Measurements from ENCODE around the gene RBX1.

- RRBS: no CpG with 5 or more reads among the region's 2 CpGs
CAGE:
- cytosol, long polyA plus RNA: no peak
- long polyA plus RNA: no peak
- nucleus, long polyA plus RNA: no peak
Observed at GRCh38 chr22:40345454-40345619, 963 bp upstream of the ADSL start.

GRCh38 chr22:40411851-40412290 is 41.5 kb downstream of the SGSM3 start:
- RRBS: no CpG with 5 or more reads among the region's 4 CpGs
CAGE:
- cytosol, long polyA plus RNA: no peak
- long polyA plus RNA: no peak
- nucleus, long polyA plus RNA: no peak

- RRBS: no CpG with 5 or more reads among the region's 5 CpGs
CAGE:
- cytosol, long polyA plus RNA: no peak
- long polyA plus RNA: no peak
- nucleus, long polyA plus RNA: no peak
Observed at GRCh38 chr22:40414639-40415195, 44.3 kb downstream of the SGSM3 start.

GRCh38 chr22:40552093-40552344 is 84.5 kb downstream of the MRTFA start:
- RRBS: no CpG with 5 or more reads among the region's 8 CpGs
CAGE:
- cytosol, long polyA plus RNA: no peak
- long polyA plus RNA: no peak
- nucleus, long polyA plus RNA: no peak

DNA sequence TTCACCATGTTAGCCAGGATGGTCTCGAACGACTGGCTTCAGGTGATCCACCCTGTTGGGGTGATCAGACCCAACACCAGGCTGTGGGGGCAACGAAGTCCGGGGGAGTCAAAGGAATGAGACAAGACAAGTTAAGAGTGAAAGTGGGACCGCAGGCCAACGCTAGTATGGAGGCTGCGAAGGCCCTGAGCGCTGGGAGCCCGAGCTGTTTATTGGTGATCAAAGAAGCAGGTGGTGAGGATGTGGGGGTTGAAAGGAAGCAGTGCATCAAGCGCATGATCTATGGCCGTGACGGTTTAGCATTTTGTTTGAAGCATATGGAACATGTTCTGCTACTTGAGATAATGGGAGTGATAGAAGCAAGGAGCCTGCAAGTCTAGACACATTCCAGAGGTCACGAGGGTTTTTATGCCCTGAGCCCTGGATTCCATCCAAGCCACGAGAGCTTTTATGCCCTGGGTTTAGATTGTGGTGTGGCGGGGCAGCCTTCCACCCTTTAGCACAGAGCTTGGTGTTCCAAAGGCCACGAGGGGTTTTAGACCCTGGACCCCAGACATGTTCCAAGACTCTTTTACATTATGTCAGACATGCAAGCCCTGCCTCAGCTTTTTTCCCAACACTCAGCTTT is 49.5 kb downstream of the MCHR1 start:
- RRBS: no CpG with 5 or more reads among the region's 16 CpGs
CAGE:
- cytosol, long polyA plus RNA: no peak
- long polyA plus RNA: no peak
- nucleus, long polyA plus RNA: no peak

- RRBS: no CpG with 5 or more reads among the region's 14 CpGs
CAGE:
- cytosol, long polyA plus RNA: no peak
- long polyA plus RNA: no peak
- nucleus, long polyA plus RNA: no peak
Observed at GRCh38 chr22:40854835-40855515, 1.5 kb downstream of the ST13 start.

DNA sequence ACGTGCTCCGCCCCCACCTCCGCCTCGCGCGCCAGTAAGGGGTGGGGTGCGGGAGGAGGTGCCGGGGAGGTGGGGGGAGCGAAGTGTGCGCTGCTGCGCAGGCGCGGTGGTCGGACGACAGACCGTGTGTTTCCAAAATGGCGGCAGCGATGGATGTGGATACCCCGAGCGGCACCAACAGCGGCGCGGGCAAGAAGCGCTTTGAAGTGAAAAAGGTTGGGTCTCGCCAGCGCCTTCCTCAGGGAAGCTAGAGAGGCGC is at the start of gene RBX1:
Gene RBX1, plus strand, starts transcription at position 117 of the 259 bp plus-strand sequence.
- RRBS: no CpG with 5 or more reads among the region's 27 CpGs
CAGE:
- cytosol, long polyA plus RNA: start-site peak on the plus strand centred at position 124 of the sequence, 24 bp wide, 1,085 and 1,702 reads in 2 replicates
- long polyA plus RNA: start-site peak on the plus strand centred at position 117 of the sequence, 38 bp wide, 1,597 and 1,877 reads in 2 replicates
- nucleus, long polyA plus RNA: start-site peak on the plus strand centred at position 123 of the sequence, 14 bp wide, 191 and 1,066 reads in 2 replicates

- RRBS: no CpG with 5 or more reads among the region's 11 CpGs
CAGE:
- cytosol, long polyA plus RNA: no peak
- long polyA plus RNA: no peak
- nucleus, long polyA plus RNA: no peak
Observed at GRCh38 chr22:41106901-41107305, 14.5 kb downstream of the EP300 start.

DNA sequence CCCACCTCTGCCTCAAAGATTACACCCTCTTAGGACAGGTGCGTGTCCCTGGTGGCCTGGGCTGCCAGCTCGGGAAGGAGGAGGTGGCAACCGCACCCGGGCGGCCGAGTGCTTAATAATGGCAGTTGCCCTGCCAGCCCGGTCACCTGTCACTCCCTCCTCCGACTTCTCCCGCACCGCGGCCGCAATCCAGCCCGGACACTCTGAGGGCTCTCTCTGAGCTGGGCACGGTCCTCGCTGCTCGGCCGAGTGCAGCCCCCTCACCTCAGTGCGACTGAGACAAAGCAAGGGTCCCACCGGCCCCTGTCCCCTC is 8.2 kb upstream of the L3MBTL2 start:
- RRBS: 4% methylated on average over 10 of the region's 19 CpGs
CAGE:
- cytosol, long polyA plus RNA: no peak
- long polyA plus RNA: no peak
- nucleus, long polyA plus RNA: no peak

- RRBS: no CpG with 5 or more reads among the region's 20 CpGs
CAGE:
- cytosol, long polyA plus RNA: no peak
- long polyA plus RNA: no peak
- nucleus, long polyA plus RNA: no peak
Observed at GRCh38 chr22:41260687-41261520, 20.2 kb upstream of the CHADL start.

GRCh38 chr22:41380844-41381340 is 850 bp upstream of the TEF start:
- RRBS: no CpG with 5 or more reads among the region's 27 CpGs
CAGE:
- cytosol, long polyA plus RNA: no peak
- long polyA plus RNA: no peak
- nucleus, long polyA plus RNA: no peak

GRCh38 chr22:41393747-41394278 is 12.1 kb downstream of the TEF start:
- RRBS: no CpG with 5 or more reads among the region's 11 CpGs
CAGE:
- cytosol, long polyA plus RNA: no peak
- long polyA plus RNA: no peak
- nucleus, long polyA plus RNA: no peak

GRCh38 chr22:41434396-41435607 is 11.8 kb downstream of the TOB2 start:
- RRBS: no CpG with 5 or more reads among the region's 8 CpGs
CAGE:
- cytosol, long polyA plus RNA: no peak
- long polyA plus RNA: no peak
- nucleus, long polyA plus RNA: no peak

GRCh38 chr22:41560042-41560678 is 650 bp upstream of the CSDC2 start:
- RRBS: no CpG with 5 or more reads among the region's 12 CpGs
CAGE:
- cytosol, long polyA plus RNA: no peak
- long polyA plus RNA: no peak
- nucleus, long polyA plus RNA: no peak

DNA sequence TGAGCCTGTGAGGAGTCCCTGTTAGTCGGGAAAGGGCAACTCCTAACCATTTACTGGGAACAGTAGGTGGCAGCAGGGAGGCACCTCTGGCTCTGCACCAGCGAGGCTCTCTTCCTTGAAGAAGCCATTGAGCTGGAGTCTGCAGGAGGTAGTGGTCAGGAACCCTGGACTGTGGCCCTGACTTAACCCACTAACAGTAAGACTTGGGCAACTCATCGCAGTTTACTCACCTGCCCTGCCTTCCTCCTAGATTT is 47.3 kb downstream of the MEI1 start:
- RRBS: no CpG with 5 or more reads among the region's 3 CpGs
CAGE:
- cytosol, long polyA plus RNA: no peak
- long polyA plus RNA: no peak
- nucleus, long polyA plus RNA: no peak

- RRBS: no CpG with 5 or more reads among the region's 7 CpGs
CAGE:
- cytosol, long polyA plus RNA: no peak
- long polyA plus RNA: no peak
- nucleus, long polyA plus RNA: no peak
Observed at GRCh38 chr22:41835987-41837128, 3.5 kb downstream of the SREBF2 start.

GRCh38 chr22:41857481-41858114 is 24.7 kb downstream of the SREBF2 start:
- RRBS: no CpG with 5 or more reads among the region's 5 CpGs
CAGE:
- cytosol, long polyA plus RNA: no peak
- long polyA plus RNA: no peak
- nucleus, long polyA plus RNA: no peak

DNA sequence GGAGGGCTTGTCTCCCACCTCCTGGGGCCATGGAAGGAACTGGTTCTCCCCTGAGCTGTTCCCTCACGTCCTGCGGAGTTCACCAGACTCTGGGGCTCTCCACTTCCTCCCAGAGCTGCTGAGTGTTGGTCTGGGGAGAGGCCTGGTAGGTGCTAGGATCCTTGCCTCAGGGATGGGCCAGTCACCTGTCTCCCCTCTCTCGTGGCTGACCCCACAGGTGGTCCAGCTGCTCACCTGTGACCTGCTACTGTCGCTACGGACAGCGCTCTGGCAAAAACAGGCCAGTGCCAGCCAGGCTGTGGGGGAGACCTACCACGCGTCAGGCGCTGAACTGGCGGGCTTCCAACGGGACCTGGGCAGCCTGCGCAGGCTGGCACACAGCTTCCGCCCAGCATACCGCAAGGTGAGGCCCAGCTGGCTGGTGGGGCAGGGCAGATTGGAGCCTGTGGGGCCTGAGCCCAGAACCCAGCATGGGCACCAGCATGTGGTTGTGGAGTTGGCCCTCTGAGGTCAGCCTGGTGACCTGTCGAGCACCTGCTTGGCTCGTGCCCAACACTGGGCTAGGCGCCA is 12.0 kb downstream of the SHISA8 start:
- RRBS: no CpG with 5 or more reads among the region's 17 CpGs
CAGE:
- cytosol, long polyA plus RNA: no peak
- long polyA plus RNA: no peak
- nucleus, long polyA plus RNA: no peak

DNA sequence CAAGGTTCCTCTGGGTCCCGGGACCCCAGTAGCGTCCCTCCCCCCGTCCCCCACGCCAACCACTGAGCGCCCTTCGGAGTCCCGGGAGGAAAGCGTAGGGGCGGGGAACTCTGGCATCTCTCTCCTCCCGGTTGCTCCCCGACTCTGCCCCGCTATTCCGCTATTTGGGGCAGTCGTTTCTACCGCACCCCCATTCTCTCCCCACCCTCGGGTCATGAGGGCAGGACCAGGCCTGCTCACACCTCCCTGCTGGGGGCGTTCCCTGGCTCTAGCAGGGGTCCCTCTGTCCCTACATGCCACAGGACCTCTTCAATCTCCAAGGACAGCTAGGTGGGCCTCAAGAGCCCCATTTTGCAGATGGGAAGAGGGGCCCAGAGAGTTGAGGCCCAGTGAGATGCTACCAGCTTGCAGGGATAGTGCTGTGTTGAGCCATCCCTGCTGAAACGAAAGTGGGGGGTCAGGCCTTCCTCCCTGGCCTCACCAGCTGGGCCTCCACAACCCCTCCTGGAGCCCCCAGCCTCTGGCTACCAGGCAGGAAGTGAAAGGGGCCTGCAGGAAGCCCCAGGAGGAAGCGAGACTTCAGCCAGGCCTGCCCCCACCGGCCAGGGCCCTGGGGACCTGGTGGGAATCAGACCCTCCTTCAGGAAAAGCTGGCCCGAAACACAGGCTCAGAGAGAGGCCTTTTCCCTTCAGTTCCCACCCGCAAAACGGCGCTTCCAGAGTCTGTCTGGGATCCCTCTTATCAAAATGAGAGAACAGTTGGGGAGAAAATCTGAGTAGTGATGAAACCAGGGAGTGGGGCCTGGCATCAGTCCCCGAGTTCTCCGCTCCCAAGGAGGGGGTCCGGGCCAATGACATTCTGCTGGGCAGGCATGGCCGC is 5.6 kb upstream of the SHISA8 start:
- RRBS: 96% methylated on average over 9 of the region's 28 CpGs
CAGE:
- cytosol, long polyA plus RNA: no peak
- long polyA plus RNA: no peak
- nucleus, long polyA plus RNA: no peak

DNA sequence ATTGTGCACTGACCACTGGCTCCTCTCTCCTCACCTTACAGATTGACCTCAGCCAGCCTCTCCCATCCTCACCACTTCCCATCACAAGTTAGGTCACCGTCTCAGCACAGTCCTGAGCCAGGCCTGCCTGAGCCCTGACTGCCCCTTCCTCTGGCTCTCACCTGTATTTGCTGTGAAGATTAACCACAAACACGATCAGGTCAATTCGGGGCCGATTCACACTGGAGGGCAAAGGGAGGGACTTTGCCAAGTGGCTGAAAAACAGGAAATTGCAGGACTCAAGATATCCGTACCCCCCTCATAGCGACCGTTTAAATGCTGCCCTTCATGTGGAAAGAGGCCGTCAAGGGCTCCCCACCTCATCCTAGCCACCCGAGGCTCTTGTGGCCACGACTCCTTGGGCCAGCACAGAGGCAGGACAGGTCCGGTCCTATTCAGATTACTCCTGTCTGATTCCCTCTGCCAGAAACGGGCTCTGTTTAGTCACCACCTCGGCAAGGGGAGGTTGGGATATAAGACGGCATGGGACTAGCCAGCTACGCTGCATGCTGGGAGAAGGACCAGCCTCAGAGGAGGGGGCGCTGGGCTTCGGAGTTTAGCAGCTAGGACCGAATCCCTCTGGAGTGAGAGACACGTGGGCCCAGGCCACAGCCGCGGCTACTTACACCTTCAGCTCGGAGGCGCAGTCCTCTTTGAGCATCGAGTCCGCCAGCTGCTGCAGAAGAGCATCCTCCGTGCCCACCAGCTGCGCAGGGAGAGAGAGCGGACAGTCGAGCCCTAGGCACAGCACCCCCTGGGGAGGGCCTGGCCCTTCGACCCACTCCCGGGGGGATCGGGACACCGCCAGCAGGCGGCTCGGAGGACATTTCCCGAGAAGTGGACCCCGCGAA is 955 bp downstream of the CENPM start:
- RRBS: no CpG with 5 or more reads among the region's 38 CpGs
CAGE:
- cytosol, long polyA plus RNA: no peak
- long polyA plus RNA: no peak
- nucleus, long polyA plus RNA: no peak